ENCODE measurements around a stretch of chr10.

- PRO-cap = no peak
These were observed 1.0 kb downstream of the TCERG1L start for GRCh38 chr10:131310537-131310888.

DNA sequence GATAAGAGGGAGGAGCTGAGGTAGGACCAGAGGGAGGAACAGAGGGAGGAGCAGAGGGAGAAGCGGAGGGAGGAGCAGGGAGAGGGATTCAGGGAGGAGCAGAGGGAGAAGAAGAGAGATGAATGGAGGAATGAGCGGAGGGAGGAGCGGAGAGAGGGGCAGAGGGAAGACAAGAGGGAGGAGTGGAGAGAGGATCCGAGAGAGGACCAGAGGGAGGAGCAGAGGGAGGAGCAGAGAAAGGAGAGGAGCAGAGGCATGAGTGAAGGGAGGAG, 75.0 kb upstream of the TCERG1L start:
- PRO-cap = no peak

GRCh38 chr10:131743782-131744449, 156.9 kb upstream of the PPP2R2D start:
- PRO-cap = no peak

- PRO-cap = no peak
These were observed 13.7 kb downstream of the PPP2R2D start for GRCh38 chr10:131914539-131914837.

DNA sequence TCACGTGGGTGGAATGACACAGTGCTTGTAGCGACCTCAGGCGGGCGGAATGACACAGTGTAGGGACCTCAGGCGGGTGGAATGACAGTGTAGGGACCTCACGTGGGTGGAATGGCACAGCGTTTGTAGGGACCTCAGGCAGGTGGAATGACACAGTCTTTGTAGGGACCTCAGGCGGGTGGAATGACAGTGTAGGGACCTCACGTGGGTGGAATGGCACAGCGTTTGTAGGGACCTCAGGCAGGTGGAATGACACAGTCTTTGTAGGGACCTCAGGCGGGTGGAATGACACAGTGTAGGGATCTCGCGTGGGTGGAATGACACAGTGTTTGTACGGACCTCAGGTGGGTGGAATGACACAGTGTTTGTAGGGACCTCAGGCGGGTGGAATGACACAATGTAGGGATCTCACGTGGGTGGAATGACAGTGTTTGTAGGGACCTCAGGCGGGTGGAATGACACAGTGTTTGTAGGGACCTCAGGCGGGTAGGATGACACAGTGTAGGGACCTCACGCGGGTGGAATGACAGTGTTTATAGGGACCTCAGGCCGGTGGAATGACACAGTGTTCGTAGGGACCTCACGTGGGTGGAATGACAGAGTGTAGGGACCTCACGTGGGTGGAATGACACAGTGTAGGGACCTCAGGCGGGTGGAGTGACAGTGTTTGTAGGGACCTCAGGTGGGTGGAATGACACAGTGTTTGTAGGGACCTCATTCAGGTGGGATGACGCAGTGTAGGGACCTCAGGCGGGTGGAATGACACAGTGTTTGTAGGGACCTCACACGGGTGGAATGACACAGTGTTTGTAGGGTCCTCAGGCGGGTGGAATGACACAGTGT, 18.6 kb downstream of the PPP2R2D start:
- PRO-cap = no peak

DNA sequence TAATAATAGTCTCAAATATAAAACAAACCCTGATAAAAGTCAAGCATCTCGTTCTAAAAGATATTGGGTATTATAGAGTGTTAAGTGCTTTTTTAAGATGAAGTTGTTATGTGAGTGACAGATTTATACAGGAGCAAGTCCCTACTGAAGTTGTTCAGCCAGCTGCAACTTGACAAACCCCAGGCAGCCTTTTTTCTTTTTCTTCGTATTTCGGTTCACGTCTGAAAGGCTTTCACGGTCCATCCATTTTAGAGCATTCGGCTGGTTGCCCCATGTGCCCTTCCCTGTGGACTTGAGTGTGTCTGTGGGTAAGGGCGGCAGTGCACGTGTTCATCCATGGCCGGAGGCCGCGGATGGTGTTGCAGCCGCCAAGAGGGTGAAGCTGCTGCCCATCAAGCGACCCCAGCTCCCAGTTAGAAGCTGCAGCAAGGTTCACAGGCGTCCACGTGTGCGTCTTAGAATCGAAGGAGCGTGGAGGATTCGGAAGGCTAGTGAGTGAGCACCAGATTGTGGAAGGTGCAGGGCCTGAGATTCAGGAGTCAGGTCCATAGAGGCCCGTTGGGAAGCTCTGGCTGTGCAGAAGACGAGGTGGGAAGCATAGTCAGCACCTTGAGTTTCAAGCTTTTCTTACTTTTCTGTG, 35.9 kb downstream of the PPP2R2D start:
- PRO-cap = no peak

DNA sequence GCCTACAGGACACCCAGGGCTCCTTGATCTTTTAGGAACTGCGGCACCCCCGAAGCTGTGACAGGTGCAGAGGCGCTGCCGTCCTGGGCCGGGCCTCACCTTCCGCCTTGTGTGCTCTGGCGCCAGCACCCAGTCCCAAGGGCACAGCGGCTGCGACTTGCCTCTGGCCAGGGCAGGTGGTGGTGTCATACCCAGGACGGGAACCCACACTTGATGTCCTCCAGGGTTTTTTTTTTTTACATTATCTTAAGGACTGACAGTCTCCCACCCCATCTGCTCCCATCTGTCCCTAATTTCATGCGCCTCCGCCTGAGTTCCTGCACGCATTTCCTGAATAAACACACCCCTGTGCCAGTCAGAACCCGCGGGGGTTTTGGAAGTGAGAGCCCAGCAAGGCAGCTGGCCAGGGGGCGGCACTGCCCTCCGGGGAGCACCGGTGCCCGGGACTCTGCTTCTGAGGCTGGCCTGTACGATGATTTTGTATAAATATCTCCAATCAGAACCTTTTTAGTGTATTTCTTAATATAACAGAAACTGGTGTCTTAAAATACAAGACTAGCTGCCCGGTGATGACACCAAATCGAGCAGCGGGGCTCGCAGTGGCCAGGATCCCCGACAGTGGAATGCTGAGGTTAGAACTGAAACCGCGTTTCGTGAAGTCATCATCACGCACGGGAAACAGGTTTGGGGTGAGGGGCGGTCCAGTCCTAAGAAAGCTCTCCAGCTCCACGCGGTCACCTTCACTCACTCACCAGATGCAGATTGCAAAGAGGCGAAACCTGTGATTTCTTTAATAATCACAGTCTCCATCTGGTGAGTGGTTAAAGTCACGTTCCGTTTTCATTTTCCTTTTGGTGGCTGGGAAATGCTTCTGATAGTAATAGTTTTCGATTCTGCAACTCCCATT, 19.9 kb downstream of the BNIP3 start:
- PRO-cap = no peak

DNA sequence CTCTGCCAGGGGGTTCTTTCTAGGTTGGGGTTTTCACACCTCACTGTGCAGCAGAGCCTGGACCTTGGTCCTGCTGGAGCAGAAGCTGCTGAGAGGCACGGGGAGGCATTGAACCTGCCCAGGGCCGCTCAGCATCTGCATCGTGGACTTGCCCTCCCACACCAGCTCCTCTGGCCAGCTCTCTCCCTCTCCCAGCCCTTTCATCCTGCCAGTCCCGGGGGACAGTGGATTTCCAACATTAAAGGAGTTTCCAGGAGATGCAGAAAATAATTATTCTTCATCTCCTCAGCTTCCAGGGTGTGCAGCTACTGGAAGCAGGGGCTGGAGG, 42.4 kb downstream of the JAKMIP3 start:
- PRO-cap = no peak

DNA sequence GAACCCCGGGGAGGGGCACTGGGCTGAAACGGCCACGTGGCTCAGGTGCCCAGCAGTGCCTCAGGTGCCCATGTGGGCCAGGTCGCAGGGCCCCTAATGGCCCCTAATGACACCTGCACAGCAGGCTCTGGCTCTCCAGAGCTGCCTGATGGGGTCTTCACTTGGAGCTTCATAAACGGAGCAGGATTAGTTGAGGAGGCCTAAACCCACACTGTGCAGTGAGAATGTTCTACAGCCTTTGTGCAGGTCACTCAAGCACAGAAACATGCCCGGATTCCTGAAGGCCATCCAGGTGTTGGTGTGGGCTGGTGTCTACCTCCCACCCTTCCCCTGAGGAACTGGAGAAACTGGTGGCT, 32.8 kb upstream of the DPYSL4 start:
- PRO-cap = no peak

DNA sequence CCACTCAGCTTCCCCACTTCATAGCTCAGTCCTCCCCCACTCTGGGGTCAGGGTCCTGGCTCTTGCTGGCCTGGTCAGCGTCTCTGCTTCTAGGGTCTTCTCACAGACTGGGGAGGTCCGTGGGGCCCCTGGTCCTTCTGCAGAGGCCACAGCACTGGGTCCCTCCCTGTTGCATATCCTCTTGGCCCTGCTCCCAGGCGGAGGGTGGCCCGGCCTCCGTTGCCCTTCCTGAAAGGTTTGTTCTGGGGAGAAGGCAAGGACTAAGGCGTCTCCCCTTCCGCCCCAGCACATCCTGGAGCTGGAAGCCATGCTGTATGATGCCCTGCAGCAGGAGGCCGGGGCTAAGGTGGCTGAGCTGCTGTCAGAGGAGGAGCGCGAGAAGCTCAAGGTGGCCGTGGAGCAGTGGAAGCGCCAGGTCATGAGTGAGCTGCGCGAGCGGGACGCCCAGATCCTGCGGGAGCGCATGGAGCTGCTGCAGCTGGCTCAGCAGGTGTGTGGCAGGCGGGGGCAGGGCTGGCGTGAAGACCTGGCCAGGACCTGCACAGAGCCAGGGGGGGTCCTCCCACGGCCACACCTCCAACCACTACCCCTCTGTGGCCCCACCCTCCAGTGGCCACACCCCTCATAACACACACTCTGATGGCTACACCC, 23.7 kb upstream of the DPYSL4 start:
- PRO-cap = no peak

DNA sequence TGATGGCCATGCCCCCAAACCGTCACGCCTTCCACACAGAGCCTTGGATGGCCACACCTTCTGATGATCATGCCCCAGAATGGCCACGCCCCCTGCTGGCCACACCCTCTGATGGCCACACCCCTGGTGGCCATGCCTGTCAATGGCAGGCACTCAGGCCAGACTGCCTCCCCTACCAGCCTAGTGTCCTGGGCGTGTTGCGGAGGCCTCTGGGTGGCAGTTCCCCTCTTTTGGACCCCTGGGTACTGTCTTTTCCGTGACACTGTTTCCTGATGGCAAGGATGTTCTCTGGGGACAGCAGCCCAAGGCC, 23.2 kb upstream of the DPYSL4 start:
- PRO-cap = no peak

GRCh38 chr10:132223729-132223928, 36.9 kb downstream of the DPYSL4 start:
- PRO-cap = no peak

GRCh38 chr10:132332401-132333069, 542 bp downstream of the LRRC27 start:
- PRO-cap = no peak

GRCh38 chr10:132347752-132348486, 15.9 kb downstream of the LRRC27 start:
- PRO-cap = no peak

- PRO-cap = no peak
These were observed 33.1 kb downstream of the PWWP2B start for GRCh38 chr10:132430007-132430556.

DNA sequence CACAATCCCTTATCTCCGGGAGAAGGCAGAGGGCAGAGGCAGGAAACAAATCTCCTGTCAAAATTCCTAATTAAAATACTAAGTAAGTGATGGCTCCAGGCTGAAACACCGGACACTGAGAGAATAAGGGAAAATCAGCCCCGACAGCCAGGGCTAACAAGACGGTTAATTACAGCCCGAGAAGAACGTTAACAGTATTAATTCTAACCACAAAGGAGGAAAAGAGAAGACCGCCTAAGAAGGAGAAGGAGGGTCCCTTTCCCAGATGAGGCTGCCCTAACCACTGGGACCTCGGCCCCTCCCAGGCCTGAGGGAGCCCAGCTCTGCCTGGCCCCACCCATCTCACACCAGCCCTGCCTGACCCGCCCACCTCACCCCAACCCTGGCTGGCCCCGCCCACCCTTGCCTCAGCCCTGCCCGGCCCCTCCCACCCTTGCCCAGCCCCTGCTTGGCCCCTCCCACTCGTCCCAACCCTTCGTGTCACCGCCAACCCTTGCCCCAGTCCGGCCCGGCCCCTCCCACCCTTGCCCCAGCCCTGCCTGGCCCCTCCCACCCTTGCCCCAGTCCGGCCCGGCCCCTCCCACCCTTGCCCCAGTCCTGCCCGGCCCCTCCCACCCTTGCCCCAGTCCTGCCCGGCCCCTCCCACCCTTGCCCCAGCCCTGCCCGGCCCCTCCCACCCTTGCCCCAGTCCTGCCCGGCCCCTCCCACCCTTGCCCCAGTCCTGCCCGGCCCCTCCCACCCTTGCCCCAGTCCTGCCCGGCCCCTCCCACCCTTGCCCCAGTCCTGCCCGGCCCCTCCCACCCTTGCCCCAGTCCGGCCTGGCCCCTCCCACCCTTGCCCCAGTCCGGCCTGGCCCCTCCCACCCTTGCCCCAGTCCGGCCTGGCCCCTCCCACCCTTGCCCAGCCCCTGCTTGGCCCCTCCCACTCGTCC, 51.5 kb downstream of the PWWP2B start:
- PRO-cap = no peak

DNA sequence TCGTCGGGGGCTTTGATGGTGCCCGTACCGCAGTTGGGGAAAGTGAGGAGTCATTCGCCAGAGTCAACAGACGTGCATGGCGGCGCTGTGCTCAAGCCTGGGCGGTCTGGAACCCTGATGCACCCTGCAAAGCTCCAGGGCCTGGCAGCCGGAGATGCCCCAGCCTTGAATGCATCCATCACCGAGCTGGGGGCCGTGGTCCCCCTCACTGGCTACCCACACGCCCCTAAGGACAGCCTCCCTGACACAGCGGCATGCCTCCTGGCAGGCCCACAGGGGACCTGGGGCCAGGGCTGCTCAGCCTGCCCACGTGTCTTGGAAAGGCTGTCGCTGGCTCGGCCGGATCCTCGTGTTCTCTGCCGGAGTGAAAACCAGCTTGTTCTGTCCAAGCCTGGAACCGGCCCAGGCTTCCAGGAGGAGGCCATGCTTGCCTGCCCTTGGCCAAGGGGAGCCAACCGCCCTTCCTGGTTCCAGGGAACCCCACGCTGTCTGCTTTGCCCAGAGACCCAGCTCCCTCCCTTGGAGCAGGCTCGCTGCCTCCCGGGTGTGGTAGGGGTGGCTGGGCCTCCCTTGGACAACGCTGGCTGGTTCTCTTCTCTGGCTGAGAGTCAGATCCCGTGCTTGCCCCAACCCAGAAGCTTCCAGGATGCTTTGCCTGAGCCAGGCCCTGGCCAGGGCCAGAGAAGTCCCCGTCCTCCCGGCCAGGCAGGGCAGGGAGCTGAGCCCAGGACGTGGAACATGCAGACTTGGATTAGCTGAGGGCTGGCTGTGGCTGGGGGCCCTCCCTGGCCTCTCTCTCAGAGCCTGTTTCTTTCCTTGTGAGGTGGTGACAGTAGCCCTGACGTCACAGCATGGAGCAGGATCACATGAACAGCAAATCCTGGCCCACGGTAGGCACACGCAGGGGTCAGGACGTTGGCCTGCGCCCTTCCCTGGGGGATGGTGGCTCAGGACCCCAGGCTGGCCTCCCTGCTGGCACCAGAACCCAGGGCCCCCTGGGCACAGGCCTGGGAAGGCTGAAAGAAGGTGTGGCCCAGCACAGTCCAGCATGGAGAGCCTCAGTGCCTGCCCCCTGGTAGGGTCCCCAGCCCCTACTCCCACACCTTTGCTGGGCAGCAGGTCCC, 67.3 kb downstream of the PWWP2B start:
- PRO-cap = no peak

- PRO-cap = no peak
These were observed 4.6 kb downstream of the INPP5A start for GRCh38 chr10:132542120-132542561.

GRCh38 chr10:132562675-132563625, 25.4 kb downstream of the INPP5A start:
- PRO-cap = no peak

DNA sequence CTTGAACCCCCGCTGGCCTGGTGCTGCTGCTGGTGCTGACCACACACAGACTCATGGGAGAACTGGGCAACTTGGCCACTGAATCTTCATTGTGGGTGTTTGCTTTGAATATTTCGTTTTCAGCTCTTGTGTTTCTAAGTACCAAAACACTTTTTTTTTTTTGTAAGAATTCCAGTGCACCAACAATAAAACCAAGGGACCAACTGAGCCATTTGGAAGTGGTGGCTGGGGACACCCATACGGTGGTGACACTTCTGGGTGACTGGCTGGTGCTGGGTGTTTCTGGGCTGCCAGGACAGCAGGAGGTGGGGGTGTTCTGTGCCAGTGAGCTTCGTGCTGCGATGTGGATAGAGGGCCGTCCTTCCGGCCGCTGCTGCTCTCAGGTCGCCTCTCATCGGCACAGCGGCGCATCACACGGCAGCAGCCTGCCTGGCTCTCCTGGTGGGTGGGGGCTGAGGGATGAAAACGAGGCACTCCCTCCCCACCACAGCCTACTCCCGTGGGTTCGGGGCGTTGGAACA, 33.0 kb downstream of the INPP5A start:
- PRO-cap = no peak